Non-pigmented ciliary epithelial cell (primary cell): ENCODE measurements around a stretch of chr14.

DNA sequence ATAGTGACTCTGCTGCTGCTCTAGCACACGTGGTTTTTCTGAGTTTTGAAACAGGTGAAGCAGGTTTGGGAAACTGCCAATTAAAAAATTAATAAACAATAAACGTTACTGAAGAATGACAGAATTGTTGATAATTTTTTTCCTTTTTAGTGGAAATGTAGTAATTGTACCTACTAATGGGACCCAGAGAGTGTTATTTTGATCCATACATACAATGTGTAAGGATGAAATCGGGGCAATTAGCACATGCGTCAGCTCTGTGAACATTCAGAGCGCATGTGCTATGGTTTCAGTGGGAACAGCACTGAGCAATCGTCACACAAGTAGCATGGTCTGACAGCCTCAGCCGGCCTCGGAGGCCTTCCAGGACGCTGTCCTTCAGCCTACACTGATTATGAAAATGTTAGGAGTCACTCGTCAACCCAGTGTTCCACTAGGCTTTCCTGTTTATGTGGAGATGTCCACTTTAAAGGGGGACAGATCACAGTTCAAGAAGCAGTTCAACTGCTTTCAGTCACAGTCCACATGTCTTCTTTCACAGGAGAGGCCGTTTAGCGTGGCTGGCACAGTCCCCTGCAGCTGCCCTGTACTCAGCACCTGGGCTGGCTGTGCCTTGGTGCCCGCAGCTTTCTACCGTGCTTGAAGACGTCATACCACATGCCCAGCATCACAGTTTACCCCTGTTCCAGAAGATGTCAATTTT, 51.8 kb downstream of the MOK start:
- RRBS: no CpG with 5 or more reads among the region's 15 CpGs

- RRBS: no CpG with 5 or more reads among the region's 6 CpGs
Observed at GRCh38 chr14:102353128-102353525, 9.6 kb downstream of the CINP start.

GRCh38 chr14:102418364-102418888, 55.7 kb downstream of the TECPR2 start:
- RRBS: no CpG with 5 or more reads among the region's 10 CpGs

DNA sequence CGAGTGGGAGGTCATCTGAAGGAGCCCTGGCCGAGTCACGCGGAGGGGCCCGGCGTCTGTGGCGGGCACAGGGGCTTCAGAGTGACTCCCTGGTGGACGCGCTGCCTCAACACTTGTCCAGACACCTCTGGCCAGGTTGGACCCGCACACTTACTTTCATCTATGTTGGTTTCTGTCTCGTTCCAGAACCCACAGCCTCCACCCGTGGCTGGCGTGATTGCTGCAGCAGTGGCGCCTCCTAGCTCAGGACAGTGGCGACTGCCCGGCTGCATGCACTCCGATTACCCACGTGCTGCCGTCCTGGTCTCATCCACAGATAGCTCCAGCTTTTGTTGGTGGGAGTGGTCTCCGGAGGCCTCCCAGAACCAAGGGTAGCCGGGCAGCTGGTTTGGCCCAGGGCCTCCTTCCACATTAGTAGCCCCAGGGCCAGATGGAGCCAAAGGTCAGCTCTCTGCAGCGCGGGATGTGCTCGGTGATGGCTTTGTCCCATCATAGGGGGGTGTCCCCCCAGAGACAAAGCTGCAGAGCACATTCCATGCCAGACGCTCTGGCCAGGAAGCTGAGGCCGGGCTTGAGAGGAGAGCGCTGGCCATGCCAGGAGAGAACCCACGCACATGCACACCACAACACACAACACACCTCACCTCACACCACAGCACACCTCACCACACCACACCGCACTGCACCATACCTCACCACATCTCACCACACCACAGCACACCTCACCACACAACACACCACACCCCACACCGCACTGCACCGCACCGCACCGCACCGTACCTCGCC, 11.1 kb downstream of the ANKRD9 start:
- RRBS: 59% methylated on average over 5 of the region's 35 CpGs

- RRBS: no CpG with 5 or more reads among the region's 15 CpGs
Observed at GRCh38 chr14:102500071-102500954, 9.3 kb downstream of the ANKRD9 start.

DNA sequence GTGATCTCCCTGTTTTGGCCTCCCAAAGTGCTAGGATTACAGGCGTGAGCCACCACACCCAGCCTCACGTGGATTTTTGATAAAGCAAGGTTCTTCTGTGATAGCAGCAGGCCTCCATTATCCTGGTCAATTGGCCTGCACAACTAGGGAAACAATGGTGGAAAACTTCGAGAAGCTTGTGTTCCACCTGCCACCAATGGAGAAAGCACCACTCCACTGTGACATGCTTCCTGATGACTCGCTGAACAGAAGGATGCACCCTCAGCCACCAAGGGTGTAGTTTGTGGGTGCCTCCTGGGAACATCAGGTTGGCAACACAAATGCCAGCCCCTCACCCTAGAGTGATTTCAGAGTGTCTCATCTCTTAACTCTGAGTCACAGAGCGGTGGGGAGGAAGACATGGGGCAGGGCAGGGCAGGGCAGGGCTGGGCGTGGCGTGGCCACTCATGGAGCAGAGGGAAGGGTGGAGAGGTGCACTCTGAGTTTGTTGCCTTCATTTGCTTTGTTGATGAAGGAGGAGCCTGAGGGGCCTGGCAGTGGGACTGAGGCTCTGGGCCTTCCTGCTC, 17.8 kb upstream of the ANKRD9 start:
- RRBS: no CpG with 5 or more reads among the region's 7 CpGs

DNA sequence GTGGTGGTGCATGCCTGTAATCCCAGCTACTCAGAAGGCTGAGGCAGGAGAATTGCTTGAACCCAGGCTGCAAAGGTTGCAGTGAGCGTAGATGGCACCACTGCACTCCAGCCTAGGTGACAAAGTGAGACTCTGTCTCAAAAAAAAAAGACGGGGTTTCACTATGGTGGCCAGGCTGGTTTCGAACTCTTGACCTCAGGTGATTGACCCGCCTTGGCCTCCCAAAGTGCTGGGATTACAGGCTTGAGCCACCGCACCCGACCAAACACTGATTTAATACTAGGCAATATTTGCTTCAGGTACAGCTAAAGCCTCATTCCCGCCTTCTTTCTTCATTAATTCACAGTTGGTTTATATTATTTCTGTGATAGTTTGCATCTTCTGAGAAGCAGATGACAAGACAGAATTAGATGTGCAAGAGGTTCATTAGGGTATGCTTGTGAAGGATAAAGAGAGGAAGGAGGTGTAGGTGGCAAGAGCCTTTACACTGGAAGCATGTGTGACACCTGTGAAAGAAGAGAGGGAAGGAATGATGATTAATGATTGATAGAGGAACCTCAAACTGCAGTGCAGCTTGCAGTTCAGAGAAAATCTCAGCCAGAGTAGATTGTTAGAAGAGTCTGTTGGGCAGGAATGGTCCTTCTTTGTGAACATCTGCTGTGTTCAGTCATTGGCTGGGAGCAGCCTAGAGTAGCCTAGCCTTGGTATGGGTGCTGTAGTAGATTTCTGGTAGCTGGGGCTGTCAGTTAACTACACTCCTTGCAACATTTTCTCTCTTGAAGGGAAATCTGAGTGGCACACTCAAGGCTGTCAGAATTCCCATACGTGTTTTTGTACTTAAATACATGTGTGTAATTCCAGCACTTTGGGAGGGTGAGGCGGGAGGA, 8.8 kb downstream of the RCOR1 start:
- RRBS: no CpG with 5 or more reads among the region's 9 CpGs

GRCh38 chr14:102721961-102722478, 55.2 kb upstream of the TRAF3 start:
- RRBS: no CpG with 5 or more reads among the region's 10 CpGs

- RRBS: no CpG with 5 or more reads among the region's 13 CpGs
Observed at GRCh38 chr14:102825972-102826504, 48.8 kb downstream of the TRAF3 start.

GRCh38 chr14:102849574-102850342, 72.5 kb downstream of the TRAF3 start:
- RRBS: no CpG with 5 or more reads among the region's 6 CpGs

DNA sequence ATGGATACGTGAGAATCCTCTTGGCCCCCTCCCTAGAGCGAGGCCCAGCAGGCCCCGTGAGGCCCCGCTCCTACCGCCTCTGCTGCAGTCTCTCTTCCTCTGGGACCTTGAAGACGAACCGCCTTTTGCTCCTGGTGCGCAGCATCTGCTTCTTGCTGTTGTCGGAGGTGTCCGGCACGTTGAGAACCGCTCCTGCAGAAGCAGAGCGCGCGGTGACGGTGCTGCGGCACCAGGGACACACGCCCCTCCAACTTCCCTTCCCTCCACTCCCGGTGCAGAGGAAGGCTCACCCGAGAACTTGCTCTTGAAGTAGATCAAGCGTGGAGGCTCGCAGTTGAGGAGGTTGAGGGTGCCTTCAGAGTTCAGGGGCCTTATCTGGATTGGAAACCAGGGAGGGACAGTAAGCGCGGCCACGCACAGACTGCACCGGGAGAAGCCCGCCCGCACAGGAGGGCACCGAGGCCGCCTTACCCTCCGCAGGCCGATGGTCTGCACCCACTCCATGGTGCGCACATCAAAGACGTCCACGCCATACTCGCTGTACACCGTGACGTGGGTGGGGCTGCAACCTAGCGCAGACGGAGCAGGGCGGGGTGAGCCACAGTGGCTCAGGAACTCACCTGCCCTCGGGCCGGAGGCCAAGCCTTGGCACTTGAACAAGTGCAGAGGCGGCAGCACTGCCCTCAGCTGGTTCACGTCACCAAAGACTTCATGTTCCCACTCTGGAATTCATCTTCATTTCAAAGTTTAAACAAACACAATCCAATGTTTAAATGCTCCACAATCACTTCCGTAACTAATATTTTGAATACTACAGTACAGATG, 17.5 kb downstream of the AMN start:
- RRBS: 98% methylated on average over 6 of the region's 46 CpGs

- RRBS: no CpG with 5 or more reads among the region's 15 CpGs
Observed at GRCh38 chr14:102970028-102970568, 47.6 kb downstream of the AMN start.

- RRBS: no CpG with 5 or more reads among the region's 26 CpGs
Observed at GRCh38 chr14:102973625-102974293, 51.3 kb downstream of the AMN start.

- RRBS: no CpG with 5 or more reads among the region's 33 CpGs
Observed at GRCh38 chr14:103056208-103056890, 1.0 kb downstream of the CDC42BPB start.

DNA sequence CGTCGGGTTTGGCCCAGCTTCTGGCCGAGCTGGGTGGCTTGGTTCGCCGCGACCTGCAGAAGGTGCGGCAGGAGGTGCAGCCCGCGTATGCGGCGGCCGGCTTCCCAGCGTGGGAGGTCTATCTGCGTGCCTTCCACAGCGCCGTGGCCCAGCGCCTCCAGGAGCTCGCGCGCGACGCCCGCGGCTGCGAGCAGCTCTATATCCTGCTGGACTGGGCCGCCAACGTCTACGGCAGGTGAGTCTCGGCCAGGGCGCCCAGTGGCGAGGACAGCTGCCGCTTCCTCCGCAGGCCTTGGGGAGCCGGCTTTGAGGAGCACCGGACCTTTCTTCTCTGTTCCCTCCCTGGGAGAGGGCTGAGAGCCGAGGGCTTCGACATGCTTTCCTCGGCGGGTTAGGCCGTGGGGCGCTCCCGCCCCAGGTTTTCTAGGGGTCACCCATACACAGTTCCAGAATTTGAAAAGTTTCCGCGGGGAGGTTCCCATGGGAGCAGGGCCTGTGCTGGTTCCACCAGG, 8.1 kb downstream of the EXOC3L4 start:
- RRBS: no CpG with 5 or more reads among the region's 44 CpGs

- RRBS: 7% methylated on average over 4 of the region's 22 CpGs
Observed at GRCh38 chr14:103136529-103137565, 13.6 kb downstream of the TNFAIP2 start.

DNA sequence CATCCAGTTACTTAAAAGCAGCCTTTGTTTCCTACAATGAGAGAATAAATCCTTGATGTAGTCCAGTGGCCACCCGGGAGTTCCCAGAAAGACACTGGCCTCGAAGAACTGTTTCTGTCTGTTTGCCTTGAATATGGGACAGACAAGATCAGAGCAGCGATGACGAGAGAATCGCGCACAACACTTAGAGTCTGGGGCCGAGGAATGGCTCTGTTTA, 102.3 kb downstream of the TNFAIP2 start:
- RRBS: no CpG with 5 or more reads among the region's 7 CpGs

DNA sequence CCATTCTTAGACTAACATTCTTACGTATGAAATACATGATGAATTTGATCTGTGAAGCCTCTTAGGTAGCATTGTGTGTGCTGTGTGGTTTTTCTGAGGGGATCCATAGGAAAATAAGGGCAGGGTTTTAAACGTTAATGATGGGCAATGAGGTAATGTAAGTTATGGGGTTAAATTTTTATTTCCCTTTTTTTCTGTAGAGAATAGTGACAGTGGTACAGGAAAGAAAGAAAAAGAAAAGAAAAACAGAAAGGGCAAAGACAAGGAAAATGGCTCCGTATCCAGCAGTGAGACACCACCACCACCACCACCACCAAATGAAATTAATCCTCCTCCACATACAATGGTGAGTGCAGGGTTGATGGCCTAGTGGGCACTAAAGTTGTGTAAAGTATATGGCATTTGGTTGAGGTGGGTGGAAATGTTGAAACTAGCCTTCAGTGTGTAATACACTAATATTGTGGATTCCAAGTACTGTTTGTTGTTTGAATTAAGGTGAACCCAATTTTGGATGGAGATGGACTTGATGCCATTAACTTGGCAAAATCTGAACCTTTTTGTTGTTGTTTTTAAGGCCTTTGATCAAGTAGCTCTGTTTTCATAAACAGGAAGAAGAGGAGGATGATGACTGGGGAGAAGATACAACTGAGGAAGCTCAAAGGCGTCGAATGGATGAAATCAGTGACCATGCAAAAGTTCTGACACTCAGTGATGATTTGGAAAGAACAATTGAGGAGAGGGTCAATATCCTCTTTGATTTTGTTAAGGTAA, 4.3 kb downstream of the EIF5 start:
- RRBS: no CpG with 5 or more reads among the region's 5 CpGs

GRCh38 chr14:103408441-103409136, 23.4 kb downstream of the MARK3 start:
- RRBS: no CpG with 5 or more reads among the region's 8 CpGs

- RRBS: no CpG with 5 or more reads among the region's 5 CpGs
Observed at GRCh38 chr14:103498051-103498621, 24.5 kb downstream of the CKB start.